ENCODE results near the genes TSPAN31, TSFM and TAFA2.

DNA sequence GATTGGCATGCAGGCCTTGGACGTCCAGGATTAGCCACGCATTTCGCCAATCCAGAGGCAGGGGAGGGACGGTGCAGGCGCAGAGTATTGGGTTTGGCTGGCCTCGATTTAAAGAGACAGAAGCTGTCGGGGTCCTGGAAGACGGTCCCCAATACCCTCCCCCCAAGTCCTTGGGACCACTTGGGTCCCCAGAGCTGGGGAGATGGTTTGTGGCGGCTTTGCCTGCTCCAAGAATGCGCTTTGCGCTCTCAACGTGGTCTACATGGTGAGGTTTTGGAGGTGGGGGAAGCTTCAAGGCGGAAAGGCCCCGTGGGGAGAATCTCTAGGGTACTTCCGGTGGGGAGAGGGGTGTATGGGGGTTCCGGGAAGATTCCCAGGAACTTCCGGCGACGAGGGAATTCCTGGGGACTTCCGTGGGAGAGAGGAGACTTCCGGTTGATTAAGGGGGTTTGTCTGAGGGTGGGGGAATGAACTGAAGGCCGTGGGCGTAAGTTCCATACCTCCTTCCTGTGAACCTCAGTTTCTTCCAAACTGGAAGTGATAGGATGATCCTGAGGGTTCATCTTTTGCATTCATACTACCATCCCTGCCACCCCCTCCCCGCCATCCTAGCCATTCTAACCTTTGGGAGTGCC is at the start of gene TSPAN31:
Gene TSPAN31, plus strand, starts transcription at position 87 of the 635 bp plus-strand sequence.
- RRBS, result no CpG with 5 or more reads among the region's 24 CpGs

DNA sequence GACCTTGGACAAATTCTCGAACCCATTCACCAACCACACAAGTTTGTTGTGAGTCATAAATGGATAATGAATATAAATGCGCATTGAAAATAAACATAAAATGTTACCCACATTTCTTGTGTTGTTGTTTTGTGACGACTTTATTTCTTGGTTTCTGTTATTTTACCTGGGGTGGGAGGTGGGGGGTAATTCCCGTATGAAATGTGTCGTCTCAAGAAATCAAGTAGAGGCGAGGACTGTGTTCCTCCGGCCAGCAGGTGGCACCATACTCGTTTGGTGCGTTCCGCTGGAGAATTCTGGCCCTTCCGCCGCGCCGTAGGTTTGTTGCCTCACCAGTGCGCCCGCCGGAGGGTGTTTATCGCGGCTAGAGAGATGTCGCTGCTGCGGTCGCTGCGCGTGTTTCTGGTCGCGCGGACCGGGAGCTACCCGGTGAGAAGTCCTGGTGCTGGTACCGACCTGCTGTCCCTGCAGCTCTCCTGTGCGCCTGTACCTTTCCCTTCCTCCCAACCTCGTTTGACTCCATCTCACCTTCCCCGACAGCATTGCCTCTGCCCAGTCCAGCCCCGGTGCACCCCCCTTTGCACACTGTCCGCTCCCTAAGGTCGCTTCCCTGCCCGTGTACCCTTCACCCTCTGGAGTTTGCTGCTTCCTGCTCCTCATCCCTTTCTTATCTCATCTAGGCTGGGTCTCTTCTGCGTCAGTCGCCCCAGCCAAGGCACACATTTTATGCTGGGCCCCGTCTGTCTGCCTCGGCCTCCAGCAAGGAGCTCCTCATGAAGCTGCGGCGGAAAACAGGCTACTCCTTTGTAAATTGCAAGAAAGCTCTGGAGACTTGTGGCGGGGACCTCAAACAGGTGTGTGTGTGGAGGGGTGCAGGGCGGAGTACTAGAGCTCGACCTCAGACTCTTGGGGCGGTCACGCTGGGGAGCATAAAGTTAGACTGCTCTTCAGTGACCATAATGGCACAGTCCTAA is at the start of gene TSFM:
Gene TSFM, plus strand, starts transcription at position 358 of the 974 bp plus-strand sequence.
- RRBS, result 1% methylated on average over 23 of the region's 48 CpGs

- RRBS, result no CpG with 5 or more reads among the region's 2 CpGs
Observed at GRCh38 chr12:57816027-57816597, 2.4 kb downstream of the AVIL start.

DNA sequence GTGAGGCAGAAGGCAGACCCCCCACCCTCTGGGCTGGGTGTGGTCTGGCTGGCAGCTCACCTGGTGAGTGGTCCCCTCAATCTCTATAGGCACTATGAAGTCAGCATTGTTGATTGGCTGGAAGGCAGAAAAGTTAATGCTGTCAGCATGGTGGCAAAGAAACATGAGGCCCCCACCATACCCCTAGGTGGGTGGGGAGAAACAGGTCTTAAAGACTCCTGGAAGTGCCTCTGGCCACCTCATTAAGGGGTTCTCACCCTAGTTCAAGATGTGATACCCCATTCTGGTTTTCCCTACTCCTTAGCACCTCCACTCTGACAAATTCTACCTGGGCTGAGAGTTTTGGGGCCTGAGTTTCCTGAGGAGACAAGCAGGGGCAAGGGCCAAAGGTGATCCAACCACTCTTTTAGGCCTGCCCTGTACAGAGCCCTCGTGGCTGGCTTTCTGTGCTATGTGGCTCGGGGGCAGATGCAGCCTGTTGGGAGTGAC is 7.8 kb upstream of the AVIL start:
- RRBS, result no CpG with 5 or more reads among the region's 2 CpGs

DNA sequence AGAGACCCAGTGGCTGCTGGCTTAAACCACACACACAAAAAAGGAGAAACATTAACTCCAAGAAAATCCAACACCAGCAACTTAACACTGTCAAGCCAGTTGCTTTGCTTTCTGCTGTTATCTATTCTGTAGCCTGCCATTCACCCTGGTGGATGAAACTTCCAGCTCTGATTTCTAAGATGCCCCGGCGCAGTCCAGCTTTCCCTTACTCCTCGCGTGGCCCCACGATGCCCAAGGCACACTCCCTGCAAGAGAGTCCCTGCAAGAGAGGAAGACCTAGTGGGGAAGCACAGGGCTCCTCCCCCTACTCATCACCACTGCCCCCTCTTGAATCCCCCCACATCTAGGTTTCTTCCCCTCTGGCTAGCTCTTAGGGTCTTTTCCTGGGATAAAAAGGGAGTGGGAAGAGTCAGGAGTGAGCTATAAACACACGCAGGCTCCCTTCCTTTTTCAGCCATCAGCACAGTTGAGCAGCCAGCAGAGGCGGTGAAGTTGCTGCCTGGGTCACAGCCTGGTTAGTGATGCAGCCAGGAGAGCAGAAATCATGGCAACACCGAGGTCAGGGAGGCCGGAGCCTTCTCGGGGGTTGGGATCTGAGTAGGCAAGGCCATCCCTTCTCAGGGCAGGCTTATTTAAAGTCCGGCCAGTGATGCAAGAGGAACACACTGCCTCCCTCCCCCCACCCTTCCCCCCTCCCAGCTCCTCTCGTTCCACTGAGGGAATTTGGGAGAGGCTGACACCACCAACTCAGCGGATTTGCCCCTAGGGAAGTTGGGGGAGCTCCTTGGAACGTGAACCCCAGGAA is 2.1 kb downstream of the CTDSP2 start:
- RRBS, result 9% methylated on average over 3 of the region's 14 CpGs

- RRBS, result no CpG with 5 or more reads among the region's 11 CpGs
Observed at GRCh38 chr12:57873876-57875086, 27.8 kb upstream of the CTDSP2 start.

GRCh38 chr12:57881365-57882171 is 35.0 kb upstream of the CTDSP2 start:
- RRBS, result no CpG with 5 or more reads among the region's 2 CpGs

DNA sequence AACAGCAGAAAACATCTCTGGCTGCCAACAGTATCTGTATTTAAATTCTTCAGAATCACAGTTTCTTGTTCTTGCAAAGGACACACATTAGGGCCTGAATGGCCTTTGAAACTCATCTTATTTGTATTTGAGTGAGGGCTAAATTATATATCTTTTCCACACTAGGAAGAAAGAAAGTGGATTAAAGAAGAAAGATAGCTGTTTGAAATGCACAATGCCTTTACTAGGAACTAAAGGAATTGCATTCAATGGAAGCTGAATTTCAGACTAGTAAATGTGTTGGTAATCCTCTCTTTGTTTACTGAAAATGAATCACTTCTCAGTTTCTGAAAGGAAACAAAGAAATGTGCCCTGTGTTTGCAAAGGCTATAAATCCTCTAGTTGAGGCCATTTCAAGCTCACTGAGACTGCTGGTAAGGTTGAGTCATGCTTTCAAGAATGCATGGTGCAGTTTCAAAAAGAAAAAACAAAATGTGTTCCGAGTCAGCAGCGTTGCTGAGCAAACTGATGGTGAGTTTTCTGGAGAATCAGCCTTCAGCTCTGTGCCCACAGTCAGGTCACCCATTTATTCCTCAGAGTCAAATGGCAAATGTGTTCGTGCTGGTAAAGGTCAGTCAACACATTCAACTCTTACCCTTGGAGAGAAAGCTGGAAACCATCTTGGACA is 484.0 kb downstream of the ATP23 start:
- RRBS, result no CpG with 5 or more reads among the region's 3 CpGs

GRCh38 chr12:58949615-58950814 is 29.7 kb upstream of the LRIG3 start:
- RRBS, result 80% methylated on average over 2 of the region's 12 CpGs

DNA sequence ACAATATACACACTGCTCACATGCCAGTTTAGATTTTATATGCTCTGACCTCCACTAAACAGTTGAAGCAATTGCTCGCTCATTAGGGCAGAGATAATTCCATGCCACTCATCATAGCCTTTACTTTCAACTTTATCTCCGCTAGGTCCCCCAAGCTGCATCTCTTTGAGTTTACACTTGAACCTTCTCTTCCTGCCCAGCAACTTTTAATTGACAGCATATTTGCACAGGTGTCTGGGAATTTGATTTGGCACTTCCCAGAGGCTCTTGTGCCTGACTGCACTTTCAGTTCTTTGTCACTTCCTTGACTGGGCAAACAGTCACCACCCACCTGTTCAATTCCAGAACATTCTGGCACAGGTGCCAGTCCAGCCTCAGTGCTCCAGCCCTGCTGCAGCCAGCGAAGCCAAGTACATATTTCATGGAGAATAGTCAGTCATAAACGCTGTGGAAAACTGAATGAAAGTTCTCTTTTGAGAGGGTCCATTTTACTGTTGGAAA is 110.1 kb upstream of the LRIG3 start:
- RRBS, result no CpG with 5 or more reads among the region's 4 CpGs

DNA sequence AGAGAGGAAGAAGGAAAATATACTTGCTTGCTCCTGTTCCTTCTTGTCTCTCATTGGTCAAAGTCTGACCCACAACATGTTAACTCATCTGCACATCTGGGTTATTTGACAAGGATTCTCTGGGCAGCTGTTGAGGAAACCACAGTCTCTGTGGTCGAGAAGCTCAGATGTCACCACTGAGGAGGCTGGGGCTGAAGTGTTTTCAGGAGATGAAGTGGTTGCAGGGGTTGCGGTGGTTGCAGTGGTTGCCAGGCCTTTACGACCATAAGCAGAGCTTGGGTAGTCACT is 265.0 kb upstream of the LRIG3 start:
- RRBS, result no CpG with 5 or more reads among the region's 3 CpGs

- RRBS, result no CpG with 5 or more reads among the region's 4 CpGs
Observed at GRCh38 chr12:59664597-59665016, 68.8 kb downstream of the SLC16A7 start.

GRCh38 chr12:61891570-61892055 is 301.0 kb downstream of the TAFA2 start:
- RRBS, result no CpG with 5 or more reads among the region's 4 CpGs

GRCh38 chr12:62192450-62193192 is at the start of gene TAFA2:
TAFA2 (minus strand) TSS chr12:62192773.
- RRBS, result no CpG with 5 or more reads among the region's 22 CpGs

DNA sequence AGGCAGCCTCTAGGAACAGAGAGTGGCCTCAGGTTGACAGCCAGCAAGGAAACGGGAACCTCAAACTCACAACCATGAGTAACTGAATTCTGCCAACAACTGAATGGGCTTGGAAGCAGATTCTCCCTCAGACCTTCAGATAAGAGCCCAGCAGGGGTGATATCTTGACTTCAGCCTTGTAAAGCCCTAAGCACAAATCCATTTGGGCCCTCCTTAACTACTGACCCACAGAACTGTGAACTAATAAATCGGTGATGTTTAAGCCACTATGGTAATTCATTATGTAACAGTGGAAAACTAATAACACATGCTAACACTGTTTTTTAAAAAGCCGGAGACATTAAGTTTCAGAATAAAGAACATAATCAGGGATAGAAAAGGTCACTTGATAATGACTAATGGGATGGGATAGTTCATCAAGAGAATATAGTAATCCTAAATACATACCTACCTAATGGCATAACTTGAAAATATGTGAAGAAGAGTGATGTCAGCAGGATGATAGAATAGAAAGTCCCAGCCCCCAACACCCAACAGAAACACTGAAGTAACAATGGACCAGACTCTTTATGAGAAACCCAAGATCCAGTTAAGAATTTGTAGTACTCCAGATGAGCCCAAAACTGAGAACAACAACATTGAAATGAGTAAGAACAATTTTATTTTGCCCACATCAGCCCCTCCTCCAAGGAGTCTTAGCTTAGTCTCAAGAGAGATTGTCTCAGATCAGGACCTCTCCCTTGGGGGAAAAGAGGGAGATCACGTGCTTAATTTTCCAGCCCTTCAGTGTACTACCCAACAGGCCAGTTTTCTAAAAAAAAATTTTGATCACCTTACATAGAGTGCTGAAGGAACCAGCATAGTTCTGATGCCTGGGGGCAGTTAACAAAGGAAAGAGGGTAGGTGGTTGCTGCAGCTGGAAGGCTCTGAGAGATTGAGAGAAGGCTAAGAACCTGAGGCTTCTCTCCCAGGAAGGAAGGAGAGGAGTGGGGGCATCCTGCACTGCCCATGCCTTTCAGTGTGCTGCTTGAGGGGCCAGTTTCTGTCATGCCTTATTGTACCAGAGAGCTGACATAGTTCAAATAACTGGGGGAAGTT is 36.2 kb downstream of the USP15 start:
- RRBS, result no CpG with 5 or more reads among the region's 4 CpGs

DNA sequence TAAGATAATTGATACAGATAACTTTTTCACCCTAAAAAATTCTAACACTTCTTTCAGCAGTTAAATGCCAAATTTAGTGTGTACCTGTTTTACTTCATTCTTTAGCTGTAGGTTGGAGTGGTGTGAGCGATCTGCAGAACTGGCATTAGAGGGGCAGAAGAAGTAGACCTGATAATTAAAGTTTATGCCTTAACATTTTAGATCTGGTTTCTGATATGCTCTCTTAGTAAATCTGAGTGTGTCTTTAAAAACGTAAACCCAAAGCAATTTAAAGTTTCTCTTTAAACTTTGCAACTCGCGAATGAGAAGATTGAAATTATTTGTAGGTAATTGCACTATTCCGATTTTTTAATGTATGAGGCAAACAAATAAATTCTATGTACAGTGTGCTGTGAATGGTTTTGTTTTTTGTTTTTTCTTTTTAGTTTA is 137.4 kb downstream of the MON2 start:
- RRBS, result no CpG with 5 or more reads among the region's 5 CpGs

GRCh38 chr12:62631233-62632417 is 165.0 kb downstream of the MON2 start:
- RRBS, result 8% methylated on average over 7 of the region's 60 CpGs

- RRBS, result no CpG with 5 or more reads among the region's 9 CpGs
Observed at GRCh38 chr12:62720393-62721065, 214.4 kb downstream of the PPM1H start.

- RRBS, result no CpG with 5 or more reads among the region's 12 CpGs
Observed at GRCh38 chr12:62785522-62786709, 149.0 kb downstream of the PPM1H start.

- RRBS, result 7% methylated on average over 1 of the region's 17 CpGs
Observed at GRCh38 chr12:62933822-62934222, 1.1 kb downstream of the PPM1H start.